Measurements from ENCODE around the gene WIPF2.

GRCh38 chr17:39726484-39727325, 3.6 kb downstream of the MIEN1 start:
- PRO-cap = no peak
- RAMPAGE, long total RNA, 4 experiments = no peak in any of the 4 experiments

DNA sequence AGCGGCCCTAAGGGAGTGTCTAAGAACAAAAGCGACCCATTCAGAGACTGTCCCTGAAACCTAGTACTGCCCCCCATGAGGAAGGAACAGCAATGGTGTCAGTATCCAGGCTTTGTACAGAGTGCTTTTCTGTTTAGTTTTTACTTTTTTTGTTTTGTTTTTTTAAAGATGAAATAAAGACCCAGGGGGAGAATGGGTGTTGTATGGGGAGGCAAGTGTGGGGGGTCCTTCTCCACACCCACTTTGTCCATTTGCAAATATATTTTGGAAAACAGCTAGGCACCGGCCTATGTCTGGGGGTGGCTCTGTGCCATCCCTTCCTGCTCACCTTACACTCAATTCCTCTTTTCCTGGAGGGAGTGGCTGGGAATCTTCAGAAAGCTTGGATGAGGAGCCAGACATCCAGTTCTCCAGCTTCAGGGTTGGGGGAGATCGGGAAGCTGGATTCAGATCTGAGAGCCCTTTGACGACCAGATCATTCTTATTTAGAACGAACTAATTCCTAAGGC, 1.9 kb downstream of the MIEN1 start:
- PRO-cap = no peak
- RAMPAGE, long total RNA, 4 experiments = no peak in any of the 4 experiments

DNA sequence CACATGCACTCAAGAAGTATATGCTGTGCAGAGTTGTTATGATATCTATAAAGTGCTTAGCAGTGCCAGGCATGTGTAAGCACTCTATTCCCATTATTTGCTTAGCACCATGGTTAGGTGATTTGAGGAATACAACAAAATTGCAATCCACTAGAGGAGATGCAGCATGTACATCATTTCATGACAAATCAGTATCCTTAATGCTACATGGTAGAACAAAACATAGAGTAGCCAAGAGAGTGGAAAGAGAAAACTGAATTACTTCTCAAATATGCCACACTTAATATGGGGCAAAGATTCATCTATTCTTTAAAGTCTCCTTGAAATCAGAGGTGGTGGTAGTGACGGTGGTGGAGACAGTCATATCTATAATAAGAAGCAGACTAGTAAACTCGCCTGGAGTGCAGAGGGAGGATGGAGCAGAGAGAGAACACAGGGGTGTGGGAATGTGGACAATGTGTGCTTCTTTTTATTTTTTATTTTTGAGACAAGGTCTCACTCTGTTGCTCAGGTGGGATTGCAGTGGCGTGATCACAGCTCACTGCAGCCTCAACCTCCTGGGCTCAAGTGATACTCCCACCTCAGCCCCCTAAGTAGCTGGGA, 33.6 kb downstream of the GRB7 start:
- PRO-cap = no peak
- RAMPAGE, long total RNA, 4 experiments = no peak in any of the 4 experiments

DNA sequence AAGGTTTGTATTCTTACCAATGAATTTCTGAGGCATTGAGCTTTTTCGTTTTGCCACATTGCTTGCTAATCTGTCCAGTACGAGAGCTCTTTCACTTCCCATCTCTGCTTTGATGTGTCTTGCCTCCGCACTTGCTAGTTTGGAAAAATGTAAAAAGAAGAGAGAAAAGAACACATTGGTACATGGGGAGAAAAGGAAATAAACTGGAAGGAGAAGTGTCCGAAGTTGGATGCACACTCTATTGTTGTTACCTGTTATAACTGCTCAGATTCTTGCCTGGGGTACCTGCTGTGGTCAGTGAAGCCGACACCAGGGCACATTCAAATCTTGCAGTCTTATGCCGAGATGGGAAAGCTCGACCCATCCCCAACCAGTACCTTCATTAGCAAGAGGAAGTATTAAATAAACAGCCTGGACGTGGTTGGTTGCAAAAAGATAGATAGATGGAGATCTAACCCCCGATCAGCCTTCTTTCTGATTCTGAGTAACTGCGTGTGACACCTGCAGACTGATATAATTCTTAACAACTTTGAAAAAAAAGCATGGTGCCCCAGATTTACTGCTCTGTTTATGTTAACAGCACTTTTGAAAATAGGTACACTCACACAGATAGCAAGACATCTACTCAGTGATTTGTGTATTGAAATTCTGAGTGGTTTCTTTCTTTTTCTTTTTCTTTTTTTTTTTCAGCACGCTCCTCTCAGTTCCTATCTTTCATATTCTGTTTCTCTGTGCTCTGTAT, 40.1 kb downstream of the GRB7 start:
- PRO-cap = no peak
- RAMPAGE, long total RNA, 4 experiments = no peak in any of the 4 experiments

- PRO-cap = no peak
- RAMPAGE, long total RNA, 4 experiments = no peak in any of the 4 experiments
These were observed 3.7 kb downstream of the ORMDL3 start for GRCh38 chr17:39923610-39924109.

DNA sequence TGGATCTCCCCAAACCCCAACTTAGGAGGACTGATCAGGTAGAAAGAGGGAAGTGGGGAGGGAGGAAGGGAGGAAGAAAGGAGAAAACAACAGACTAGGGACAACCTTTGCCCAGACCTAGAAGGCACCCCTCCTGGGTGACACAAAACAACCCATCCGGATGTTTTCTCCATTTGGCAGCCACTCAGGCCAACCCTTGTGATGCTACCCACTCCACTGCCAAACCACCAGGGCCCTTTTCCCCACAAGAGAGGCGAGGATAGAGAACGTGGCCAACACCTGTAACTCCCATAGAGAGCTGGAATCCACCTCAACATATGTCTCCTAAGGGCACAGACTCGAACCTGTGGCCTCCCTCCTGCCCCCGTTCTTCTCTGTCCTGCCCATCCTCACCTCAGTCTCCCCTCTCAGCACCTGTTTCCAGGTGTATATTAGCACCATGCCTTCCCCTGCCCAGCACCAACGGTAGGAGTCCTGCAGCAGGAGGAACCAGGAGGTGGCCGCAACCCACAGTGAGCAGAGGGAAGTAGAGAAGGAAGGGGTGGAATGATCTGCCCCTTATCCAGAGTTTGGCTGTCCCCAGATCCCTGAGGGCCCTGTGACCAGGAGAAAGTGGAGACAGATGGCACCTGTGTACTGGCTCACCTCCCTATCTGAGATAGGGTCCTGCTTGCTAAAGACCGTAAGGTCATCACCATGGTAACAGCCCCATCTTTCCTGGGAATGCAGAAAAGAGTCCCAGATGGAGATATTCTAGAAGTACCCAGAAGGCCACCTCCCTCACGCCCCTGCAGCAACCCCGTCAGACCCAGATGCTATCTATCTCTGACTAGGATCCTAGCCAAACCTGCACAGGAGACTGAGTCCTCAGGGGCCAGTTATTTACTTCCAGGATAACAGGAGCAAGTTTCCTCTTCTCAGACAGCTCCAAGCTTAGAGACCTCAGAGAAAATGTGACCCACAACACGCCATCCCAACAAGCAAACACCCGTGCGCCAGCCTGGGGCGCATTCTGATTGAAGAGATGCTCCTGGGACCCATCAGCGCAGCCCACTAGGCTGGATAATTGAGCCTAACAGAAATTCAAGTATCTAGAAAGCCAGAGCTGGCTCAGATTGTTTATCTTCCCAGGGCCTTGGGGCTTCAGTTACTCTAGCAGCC, 2.2 kb downstream of the ORMDL3 start:
- PRO-cap = no peak
- RAMPAGE, long total RNA, 4 experiments = no peak in any of the 4 experiments

- PRO-cap = unidirectional peak, plus-strand start at chr17:39927028; unidirectional peak, minus-strand start at chr17:39927287; unidirectional peak, minus-strand start at chr17:39927314
- RAMPAGE, long total RNA, 4 experiments = no peak in any of the 4 experiments
These were observed 664 bp downstream of the ORMDL3 start for GRCh38 chr17:39926408-39927465.

DNA sequence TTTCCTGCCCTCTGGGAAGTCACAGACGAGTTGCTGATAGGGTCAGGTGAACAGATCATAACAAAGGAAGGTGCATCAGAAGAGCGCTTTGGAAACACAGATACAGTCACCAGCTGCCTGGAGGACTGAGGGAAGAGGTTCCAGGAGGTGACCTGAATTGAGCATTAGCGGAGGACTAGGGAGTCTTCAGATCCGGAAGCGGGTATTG, 1.1 kb downstream of the GSDMA start:
- PRO-cap = no peak
- RAMPAGE, long total RNA, 4 experiments = no peak in any of the 4 experiments

DNA sequence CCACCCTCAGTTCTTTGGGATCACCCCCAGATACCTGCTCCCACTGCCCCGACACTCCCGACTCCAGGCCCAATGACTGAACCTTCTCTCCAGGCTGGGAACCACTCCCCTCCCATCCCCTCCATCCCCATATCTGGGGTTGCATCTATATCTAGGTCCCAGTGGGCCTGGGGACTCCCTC, 566 bp downstream of the PSMD3 start:
- PRO-cap = no peak
- RAMPAGE, long total RNA, 4 experiments = no peak in any of the 4 experiments

GRCh38 chr17:40031568-40032257, 16.5 kb downstream of the CSF3 start:
- PRO-cap = no peak
- RAMPAGE, long total RNA, 4 experiments = no peak in any of the 4 experiments

DNA sequence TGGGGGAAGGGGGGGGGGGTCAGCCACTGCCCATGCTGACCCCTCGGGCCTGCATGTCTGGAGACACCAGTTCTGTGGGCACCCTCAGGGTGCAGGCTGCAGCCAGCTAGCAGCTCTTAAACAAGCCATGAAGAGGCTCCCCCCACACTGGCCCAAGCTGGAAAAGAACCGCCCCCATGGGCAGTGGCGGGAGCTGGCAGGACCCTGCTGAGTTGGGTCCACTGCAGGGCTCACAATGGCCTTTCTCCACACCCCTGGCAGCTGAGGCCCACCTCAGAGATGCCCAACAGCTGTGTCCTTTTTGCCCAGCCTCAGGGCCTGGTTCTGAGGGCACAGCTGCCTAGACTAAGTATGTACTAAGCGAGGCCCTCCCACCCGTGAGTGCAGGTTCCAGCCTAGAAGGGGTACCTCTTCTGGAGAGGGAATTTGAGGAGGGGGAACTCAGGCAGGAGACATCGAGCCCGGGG, 3.0 kb downstream of the THRA start:
- PRO-cap = bidirectional peak, plus-strand start at position 69 of the sequence, minus-strand start outside the sequence
- RAMPAGE, long total RNA, 4 experiments = no peak in any of the 4 experiments

GRCh38 chr17:40072219-40073402, 9.8 kb downstream of the THRA start:
- PRO-cap = bidirectional peak, plus-strand start at chr17:40072307, minus-strand start at chr17:40071967; unidirectional peak, plus-strand start at chr17:40072589
- RAMPAGE, long total RNA, 4 experiments = no peak in any of the 4 experiments

- PRO-cap = bidirectional peak, plus-strand start at chr17:40096470, minus-strand start at chr17:40096175
- RAMPAGE, long total RNA, 4 experiments = no peak in any of the 4 experiments
These were observed 4.3 kb downstream of the NR1D1 start for GRCh38 chr17:40095893-40096699.

DNA sequence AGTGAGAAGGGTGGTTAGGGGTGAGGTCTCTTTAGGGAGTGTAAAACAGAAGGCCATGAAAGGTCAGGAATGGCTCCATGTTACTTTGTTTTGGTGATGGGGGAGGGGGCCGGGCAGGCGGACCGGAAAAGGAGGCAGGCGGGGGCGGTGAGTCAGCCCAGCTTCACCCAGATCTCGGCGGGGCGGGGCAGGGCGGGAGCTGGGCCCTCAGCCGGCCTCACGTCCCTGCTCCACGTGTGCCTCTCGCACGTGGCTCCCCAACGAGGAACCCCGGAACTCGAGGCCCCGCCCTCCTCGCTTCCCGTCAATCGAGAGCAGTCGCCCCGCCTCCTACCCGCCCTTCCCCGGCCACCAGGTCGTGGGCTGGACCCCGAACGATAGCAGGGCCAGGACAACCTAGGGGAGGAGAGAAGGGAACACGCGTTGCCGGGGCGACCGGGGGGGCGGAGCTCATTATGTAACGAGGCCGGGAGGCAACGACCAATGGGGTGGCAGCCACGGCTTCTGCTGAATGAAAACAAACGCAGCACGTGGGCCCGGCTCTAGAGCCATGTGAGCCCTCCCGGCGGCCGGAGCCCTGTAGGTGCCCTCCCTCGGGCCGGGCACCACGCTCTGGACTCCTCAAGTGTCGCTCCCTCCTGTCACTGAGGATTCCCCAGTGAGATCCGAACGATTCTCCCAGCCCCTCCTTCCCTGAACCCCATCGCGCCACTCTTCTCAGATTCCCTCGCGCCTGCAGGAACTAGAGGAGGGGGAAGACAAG, 1.3 kb downstream of the NR1D1 start:
- PRO-cap = bidirectional peak, plus-strand start at position 545 of the sequence, minus-strand start at position 619 of the sequence
- RAMPAGE, long total RNA, 4 experiments = start-site peak on the plus strand in 1 of 4 experiments, centred at position 577 of the sequence, 9 reads per replicate

GRCh38 chr17:40099675-40100009, 747 bp downstream of the NR1D1 start:
- PRO-cap = no peak
- RAMPAGE, long total RNA, 4 experiments = no peak in any of the 4 experiments

DNA sequence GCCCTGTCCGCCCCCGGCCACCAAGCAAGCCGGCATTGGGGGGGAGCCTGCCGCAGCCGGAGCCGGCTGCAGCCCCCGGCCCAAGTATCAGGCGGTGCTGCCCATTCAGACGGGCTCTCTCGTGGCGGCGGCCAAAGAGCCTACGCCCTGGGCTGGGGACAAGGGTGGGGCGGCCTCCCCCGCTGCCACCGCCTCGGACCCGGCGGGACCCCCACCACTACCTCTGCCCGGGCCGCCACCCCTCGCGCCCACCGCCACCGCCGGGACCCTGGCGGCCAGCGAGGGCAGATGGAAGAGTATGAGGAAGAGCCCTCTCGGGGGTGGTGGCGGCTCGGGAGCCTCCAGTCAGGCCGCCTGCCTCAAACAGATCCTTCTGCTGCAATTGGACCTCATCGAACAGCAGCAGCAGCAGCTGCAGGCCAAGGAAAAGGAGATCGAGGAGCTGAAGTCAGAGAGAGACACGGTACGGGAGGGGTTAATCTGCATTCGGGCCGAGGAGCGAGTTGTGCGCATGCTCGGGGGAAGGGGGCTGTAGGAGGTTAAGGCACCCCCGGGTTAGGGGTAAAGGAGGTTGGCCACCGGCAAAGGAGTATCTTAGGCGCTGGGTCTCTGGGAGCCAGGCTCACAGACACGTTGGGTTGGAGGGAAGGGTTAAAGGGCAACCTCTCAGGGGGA, 1.3 kb downstream of the MSL1 start:
- PRO-cap = bidirectional peak, plus-strand start at position 452 of the sequence, minus-strand start at position 401 of the sequence
- RAMPAGE, long total RNA, 4 experiments = no peak in any of the 4 experiments

DNA sequence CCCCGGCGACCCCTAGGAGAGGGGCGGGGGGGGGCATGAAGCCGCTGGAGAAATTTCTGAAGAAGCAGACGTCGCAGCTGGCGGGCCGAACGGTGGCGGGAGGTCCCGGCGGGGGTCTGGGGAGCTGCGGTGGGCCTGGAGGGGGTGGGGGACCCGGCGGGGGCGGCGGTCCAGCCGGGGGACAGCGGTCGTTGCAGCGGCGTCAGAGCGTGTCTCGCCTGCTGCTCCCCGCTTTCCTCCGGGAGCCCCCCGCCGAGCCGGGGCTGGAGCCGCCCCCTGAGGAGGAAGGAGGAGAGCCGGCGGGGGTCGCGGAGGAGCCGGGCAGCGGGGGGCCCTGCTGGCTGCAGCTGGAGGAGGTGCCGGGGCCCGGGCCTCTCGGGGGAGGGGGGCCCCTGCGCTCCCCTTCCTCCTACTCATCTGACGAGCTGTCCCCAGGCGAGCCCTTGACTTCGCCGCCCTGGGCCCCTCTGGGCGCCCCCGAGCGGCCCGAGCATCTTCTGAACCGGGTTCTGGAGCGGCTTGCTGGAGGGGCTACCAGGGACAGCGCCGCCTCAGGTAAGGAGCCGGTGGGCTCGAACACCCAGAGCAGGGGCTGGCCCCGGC, 658 bp downstream of the RAPGEFL1 start:
- PRO-cap = no peak
- RAMPAGE, long total RNA, 4 experiments = no peak in any of the 4 experiments

- PRO-cap = bidirectional peak, plus-strand start at chr17:40219357, minus-strand start at chr17:40219186; unidirectional peak, minus-strand start at chr17:40219503; unidirectional peak, minus-strand start at chr17:40219532; bidirectional peak, plus-strand start at chr17:40219852, minus-strand start at chr17:40219716
- RAMPAGE, long total RNA, 4 experiments = start-site peak on the plus strand in 4 of 4 experiments, at chr17:40219285-40219717 at its widest, 6 to 58 reads per replicate
These were observed at the start of gene WIPF2 for GRCh38 chr17:40219079-40220024. TSS of gene WIPF2 (plus strand) at chr17:40219304.

GRCh38 chr17:40348368-40349092, 16.0 kb downstream of the GJD3 start:
- PRO-cap = no peak
- RAMPAGE, long total RNA, 4 experiments = no peak in any of the 4 experiments

GRCh38 chr17:40469870-40470573, 26.8 kb downstream of the IGFBP4 start:
- PRO-cap = no peak
- RAMPAGE, long total RNA, 4 experiments = no peak in any of the 4 experiments